Pericardium fibroblast (primary cell): ENCODE measurements around the genes HSPB9, HSD17B1 and RETREG3.

- RAMPAGE, long total RNA: no peak
Observed at GRCh38 chr17:41907298-41907863, 11.4 kb downstream of the ACLY start.

- RAMPAGE, long total RNA: no peak
Observed at GRCh38 chr17:41972717-41973880, 6.5 kb downstream of the CNP start.

- RAMPAGE, long total RNA: no peak
Observed at GRCh38 chr17:41984497-41984841, 17.9 kb downstream of the CNP start.

- RAMPAGE, long total RNA: no peak
Observed at GRCh38 chr17:42018354-42018753, 1.1 kb upstream of the DNAJC7 start.

- RAMPAGE, long total RNA: no peak
Observed at GRCh38 chr17:42023406-42023998, 3.6 kb downstream of the NKIRAS2 start.

- RAMPAGE, long total RNA: no peak
Observed at GRCh38 chr17:42063603-42064063, 13.2 kb upstream of the C17orf113 start.

DNA sequence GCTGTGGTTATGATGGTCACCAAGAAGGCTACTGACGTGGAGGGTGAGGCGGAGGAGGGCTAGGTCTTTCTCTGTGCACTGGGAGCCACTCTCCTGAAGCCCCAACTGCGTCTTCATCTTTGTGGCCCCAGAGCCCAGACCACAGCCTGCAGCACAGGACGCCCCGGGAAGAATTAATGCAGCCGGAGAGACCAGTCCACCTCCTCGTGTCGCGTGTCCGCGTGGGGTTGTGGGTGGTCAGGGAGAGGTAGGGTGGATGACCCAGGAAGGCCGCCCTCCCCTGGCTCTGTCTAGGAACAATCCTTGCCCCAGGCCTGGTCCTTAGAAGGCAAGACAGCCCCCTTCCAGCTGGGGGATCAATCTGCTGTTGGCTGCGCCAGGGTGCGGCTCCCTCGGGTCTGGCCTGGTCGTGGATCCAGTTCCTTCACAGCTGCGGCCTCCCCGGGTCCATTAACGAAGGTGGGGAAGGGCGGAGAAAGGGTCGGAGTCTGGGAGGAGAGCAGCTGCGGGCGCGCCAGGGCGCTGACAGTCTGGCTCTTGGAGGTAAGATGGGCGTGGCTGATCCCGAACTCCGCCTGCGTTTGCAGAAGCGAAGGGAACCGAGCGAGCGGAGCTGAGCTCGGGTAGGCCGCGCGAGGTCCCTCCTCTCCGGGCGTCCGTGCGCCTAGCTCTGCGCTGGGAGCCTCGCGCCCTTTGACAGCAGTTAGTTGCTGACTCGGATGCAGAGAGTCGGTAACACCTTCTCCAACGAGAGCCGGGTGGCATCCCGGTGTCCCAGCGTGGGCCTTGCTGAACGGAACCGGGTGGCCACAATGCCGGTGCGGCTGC, at the start of gene HSPB9:
HSPB9 (plus strand) TSS at position 673 of the 828 bp plus-strand sequence.
- RAMPAGE, long total RNA: no peak

- RAMPAGE, long total RNA: no peak
Observed at GRCh38 chr17:42132914-42134321, 10.8 kb downstream of the HSPB9 start.

GRCh38 chr17:42181160-42181723, 300 bp upstream of the KCNH4 start:
- RAMPAGE, long total RNA: no peak

DNA sequence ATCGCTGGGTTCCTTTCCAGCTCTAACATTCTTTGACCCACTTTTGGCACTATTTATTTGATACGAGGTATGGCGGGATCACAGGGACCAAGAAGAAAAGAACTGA, 1.1 kb downstream of the STAT5B start:
- RAMPAGE, long total RNA: no peak

- RAMPAGE, long total RNA: no peak
Observed at GRCh38 chr17:42275311-42276218, 626 bp downstream of the STAT5B start.

DNA sequence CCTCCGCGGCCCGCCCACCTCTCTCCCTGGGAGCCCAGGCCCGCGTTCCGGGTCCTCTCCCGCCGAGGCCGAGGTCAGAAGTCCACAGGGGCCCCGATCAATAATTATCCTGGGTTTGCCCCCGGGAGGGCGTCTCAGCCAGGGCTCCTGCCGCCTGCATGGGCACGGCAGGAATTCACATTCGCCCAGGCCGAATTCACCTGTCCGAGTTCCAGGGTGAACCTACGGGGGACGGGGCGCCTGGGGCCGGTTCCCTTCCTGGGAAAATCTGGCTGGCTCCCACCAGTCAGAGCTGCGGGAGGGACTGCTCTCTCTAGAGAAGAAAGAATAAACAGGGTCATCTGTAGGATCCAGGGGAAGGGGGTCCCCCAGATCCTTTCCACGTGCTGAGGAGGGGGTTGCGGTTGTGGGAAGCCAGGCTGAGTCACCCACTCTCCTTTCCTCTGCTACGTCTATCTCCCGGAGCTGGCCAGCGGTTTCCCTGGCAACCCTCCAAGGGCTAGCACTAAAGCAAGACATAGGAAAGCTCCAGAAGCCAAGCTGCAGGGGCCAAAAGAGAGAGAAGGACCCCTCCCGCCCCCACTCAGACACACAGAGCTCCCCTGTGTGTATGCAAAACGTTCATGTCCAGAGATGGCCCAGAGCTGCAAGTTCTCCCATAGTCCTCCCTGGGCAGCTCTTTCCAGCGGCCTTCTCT, 727 bp upstream of the STAT5B start:
- RAMPAGE, long total RNA: no peak

DNA sequence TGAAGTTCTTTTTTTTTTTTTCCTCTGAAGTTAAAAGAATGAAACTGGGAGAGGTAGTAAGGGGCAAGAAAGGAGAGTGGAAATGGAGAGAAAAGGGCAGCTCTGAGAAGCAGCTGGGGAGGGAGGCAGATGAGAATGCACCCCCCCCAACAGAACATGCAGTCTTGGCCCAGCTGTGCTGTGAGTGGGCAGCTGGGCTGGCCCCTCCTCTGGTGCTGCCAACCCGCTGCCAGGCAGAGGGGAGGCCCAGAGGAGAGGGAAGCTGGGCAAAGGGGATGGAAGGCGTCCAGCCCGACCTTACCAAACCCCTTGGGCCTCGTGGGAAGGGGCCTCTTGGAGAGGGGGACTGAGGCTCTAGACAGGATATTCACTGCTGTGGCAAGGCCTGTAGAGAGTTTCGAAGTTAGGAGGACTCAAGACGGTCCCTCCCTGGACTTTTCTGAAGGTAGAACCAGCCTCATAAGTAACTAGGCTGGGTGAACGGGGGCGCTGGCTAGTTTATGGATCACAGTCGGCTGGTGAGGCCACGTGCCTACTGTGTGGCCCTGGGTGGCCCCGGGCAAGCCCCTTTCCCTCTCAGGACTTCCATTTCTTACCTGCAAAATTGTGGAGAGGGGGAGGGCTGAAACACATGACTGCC, 987 bp upstream of the STAT5A start:
- RAMPAGE, long total RNA: no peak

DNA sequence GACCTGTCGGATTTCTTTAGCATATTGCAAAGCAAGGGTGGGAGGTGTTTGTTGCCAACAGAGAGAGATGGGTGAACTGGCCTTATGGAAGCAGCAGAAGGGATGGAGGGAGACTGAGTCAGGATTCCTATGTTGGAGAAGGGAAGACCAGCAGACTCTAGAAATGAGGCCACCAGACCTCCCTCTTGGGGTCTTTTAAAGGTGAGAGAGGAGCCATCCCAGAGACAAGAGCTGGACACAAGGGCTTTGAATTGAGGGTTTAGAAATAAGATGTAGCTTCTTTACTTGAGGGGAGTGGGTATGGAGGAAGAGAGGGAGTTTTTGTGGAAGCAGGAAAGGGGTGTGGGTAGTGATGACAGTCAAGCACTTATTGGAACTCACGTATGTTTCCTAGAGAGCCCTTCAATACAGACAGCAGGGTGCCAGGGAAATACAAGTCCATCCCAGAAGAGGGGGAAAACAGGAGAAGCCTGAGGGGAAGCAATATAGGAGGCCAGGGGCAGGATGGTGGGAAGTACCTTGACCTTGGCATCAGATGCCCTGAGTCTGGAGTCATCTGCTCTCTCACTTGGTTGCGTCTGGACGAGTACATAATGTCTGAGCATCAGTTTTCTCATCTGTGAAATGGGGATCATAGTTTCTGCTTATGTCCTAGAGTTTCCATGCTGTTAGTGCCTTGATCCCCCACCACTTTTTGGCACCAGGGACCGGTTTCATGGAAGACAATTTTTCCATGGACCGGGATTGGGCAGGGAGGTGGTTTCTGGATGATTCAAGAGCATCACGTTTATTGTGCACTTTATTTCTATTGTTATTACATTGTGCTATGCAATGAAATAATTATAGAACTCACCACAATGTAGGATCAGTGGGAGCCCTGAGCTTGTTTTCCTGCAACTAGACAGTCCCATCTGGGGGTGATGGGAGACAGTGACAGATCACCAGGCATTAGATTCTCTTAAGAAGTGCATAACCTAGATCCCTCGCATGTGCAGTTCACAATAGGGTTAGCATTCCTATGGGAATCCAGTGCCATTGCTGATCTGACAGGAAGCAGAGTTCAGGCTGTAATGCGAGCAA, 2.2 kb downstream of the STAT5A start:
- RAMPAGE, long total RNA: no peak

- RAMPAGE, long total RNA: no peak
Observed at GRCh38 chr17:42362316-42363284, 25.6 kb downstream of the STAT3 start.

GRCh38 chr17:42398455-42398886, 10.2 kb upstream of the STAT3 start:
- RAMPAGE, long total RNA: no peak

GRCh38 chr17:42405923-42406350, 17.1 kb downstream of the CAVIN1 start:
- RAMPAGE, long total RNA: no peak

DNA sequence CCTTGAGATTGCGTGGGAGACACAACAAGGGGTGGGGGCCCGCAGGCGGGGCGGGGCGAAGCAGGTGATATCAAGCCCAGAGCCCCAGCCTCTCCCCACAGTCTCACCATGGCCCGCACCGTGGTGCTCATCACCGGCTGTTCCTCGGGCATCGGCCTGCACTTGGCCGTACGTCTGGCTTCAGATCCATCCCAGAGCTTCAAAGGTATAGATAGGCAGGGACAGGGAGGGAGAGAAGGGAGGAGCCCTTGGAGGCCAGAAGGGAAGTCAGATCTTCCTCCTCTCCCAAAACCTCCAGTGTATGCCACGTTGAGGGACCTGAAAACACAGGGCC, at the start of gene HSD17B1:
HSD17B1 (plus strand) TSS at position 98 of the 334 bp plus-strand sequence.
- RAMPAGE, long total RNA: no peak

GRCh38 chr17:42562242-42562986, 466 bp downstream of the COASY start:
- RAMPAGE, long total RNA: no peak

- RAMPAGE, long total RNA: start-site peak on the minus strand at chr17:42609339-42609364, 31 and 176 reads in 2 replicates
Observed at GRCh38 chr17:42608230-42609490, at the start of gene RETREG3. Gene RETREG3, minus strand, starts transcription at chr17:42609374.